Hair follicular keratinocyte (primary cell): ENCODE results near the genes CWF19L1, SCD and ARMH3.

DNA sequence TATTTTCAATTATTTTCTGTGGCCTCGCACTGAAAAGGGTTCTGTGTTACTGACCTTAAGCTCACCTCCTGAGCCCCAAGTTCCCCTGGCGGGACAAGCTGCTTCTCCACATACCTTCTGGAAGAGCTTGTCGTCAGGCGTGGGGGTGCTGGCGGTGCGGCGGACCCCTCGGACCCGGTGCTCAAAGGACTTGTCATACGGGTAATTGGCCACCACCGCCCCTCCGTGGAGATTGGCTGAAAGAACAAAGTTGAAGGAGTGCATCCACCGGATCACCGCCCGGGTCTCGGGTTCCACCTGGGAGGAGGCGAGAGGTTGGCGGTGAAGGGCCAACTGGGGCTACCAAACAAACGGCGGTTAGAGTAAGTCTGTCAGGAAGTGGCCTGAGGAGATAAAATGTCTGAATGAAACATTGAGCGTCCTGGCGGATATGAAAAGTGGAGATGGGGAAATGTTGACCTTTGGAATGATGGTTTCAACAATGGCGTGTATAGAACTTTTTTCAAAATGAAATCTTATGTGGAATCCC lies 16.5 kb downstream of the CPN1 start:
- RAMPAGE, long total RNA, result no peak

- RAMPAGE, long total RNA, result no peak
Observed at GRCh38 chr10:100267007-100268011, at the start of gene CWF19L1. CWF19L1 (minus strand) TSS chr10:100267638.

GRCh38 chr10:100346762-100347636 lies at the start of gene SCD:
SCD (plus strand) TSS chr10:100347233.
- RAMPAGE, long total RNA, result start-site peak on the plus strand at chr10:100347104-100347359, 3,748 and 5,569 reads in 2 replicates

- RAMPAGE, long total RNA, result no peak
Observed at GRCh38 chr10:100363016-100364185, 16.4 kb downstream of the SCD start.

- RAMPAGE, long total RNA, result no peak
Observed at GRCh38 chr10:100425252-100425451, 37.7 kb upstream of the WNT8B start.

DNA sequence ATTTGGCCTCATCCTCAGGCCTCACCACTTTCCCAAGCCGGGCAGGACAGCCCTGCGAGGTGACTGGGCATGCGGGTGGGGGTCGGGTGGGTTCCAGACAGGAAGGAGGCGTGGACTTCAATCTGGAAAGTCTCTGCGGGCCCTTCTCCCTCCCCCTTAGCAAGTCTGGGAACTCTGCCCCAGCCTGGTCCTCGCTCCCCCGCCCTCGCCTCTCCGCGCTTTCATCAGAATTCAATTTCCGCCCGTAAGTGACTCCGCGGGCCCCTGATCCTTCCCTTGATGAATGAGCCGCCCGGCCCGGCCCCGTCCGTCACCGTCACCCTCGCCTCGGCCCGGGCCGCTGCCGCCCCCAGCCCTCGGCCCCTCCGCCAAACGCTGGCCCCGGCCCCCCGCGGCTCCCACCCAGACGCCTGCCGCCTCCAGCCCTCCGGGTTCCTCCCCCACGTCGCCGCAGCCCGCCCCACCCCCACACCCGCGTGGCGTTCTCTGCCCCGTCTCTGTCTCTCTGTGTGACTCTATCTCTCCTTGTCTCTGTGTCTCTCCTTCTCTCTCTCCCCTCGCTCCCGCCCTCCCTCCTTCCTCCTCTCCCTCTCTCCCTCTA lies 91.4 kb upstream of the PAX2 start:
- RAMPAGE, long total RNA, result no peak

- RAMPAGE, long total RNA, result no peak
Observed at GRCh38 chr10:100971116-100971892, 2.0 kb downstream of the SEMA4G start.

GRCh38 chr10:100986103-100986780 lies 1.1 kb downstream of the MRPL43 start:
- RAMPAGE, long total RNA, result no peak

DNA sequence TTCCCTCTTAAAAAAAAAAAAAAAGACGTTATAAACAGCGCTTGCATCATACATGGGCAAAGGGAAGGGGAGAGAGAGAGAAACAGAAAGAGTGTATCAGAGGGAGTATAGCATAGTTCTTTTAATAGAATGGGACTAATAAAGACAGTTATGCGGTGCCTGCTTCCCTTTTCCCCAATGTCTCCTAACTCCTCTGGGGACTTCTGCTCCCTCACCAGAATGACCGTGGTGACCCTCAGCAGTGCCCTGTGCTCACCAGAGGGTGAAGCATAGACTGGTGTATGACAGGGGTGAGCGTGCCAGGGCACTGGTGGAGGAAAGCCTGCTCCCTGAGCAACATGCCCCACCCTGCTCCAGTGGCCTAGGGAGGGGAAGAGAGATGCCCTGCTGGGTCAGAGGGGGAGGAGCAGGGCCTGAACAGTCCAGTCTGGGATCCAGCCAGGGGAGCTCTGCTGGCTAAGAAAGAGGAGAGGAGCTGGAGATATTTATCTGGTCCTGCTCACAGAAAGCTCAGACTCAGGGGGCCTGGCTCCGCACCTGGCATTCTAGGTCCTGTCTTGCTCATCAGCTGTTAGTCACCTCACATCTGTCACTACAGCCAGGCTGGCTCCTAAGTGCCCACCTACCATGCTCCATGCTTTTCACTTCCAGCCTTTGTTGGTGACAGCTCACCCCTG lies 2.2 kb downstream of the PDZD7 start:
- RAMPAGE, long total RNA, result no peak

DNA sequence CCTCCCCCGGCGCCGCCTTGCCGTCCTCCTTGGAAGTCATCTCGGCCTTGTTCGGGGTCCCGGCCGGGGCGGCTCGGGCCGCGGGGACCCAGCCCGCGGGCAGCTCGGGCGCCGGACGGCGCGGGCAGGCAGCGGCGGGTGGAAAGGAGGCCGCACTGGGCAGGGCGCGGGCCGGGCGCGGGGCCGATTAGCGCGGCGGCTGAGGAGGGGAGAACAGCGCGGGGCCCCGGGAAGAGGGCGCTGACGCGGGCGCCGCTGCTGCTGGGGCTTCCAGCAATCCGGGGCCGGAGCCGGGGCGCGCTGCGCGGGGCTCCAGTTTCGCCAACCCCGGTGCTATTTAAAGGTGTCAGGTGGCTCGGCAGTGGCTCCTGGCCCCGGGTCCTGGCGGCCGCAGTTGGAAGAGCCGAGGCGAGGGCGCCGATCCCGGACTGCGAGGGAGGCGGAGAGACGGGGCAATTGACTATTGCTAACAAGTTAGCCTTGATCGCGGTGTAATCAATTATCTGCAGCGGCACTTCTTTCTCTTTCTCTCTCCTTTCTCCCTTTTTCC lies 412 bp downstream of the LBX1 start:
- RAMPAGE, long total RNA, result no peak

DNA sequence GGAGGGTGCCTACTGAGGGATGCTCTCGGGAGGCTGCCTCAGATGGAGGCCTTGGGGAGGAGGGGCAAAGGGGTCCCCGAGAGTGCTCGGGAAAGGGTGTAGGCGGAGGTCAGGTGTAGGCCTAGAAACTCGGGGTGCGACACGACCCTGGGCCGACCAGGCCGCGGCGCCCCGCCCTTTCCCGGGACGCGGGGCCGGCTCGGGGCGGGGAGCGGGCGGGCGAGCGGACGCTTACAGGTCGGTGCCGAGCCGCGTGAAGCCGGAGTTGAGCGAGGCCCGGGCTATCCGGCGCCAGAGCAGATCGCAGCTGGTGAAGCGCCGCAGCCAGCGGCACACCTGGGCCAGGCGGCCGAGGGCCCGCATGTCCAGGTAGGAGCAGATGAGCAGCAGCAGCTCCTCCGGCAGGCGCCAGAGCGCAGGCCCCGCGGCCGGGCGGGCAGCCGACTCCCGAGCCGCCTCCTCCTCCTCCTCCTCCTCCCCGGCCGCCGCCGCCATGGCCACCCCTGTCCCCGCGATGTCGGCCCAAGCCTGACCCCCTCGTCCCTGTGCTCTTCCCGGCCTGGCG lies 742 bp downstream of the FBXW4 start:
- RAMPAGE, long total RNA, result no peak

- RAMPAGE, long total RNA, result no peak
Observed at GRCh38 chr10:101815550-101816229, 2.6 kb downstream of the OGA start.

DNA sequence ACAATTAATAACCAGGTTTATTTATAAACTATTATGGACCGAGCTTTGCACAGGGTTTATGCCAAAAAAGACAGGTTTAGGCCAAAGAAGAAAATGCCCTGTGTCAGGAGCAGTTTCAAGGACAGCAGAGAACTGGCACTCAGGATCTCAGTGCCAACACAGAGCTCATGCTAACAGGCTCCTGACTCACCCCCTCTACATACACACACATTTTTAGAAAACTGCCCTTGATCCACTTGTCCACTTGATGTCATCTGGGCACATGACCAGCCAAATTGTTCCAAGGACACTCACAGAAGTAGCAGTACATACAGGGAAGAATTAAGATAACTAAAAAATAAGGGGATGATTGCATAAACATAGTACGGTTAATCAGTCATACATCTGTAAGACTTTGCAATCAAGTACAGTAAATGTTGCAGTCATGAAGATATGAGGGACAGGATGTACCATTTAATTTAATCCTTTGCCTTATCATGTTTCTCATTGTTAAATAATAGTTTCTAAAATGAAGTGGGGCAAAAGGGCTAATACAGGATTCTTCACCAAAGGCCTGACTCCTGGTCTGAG lies 94.4 kb downstream of the ARMH3 start:
- RAMPAGE, long total RNA, result no peak

DNA sequence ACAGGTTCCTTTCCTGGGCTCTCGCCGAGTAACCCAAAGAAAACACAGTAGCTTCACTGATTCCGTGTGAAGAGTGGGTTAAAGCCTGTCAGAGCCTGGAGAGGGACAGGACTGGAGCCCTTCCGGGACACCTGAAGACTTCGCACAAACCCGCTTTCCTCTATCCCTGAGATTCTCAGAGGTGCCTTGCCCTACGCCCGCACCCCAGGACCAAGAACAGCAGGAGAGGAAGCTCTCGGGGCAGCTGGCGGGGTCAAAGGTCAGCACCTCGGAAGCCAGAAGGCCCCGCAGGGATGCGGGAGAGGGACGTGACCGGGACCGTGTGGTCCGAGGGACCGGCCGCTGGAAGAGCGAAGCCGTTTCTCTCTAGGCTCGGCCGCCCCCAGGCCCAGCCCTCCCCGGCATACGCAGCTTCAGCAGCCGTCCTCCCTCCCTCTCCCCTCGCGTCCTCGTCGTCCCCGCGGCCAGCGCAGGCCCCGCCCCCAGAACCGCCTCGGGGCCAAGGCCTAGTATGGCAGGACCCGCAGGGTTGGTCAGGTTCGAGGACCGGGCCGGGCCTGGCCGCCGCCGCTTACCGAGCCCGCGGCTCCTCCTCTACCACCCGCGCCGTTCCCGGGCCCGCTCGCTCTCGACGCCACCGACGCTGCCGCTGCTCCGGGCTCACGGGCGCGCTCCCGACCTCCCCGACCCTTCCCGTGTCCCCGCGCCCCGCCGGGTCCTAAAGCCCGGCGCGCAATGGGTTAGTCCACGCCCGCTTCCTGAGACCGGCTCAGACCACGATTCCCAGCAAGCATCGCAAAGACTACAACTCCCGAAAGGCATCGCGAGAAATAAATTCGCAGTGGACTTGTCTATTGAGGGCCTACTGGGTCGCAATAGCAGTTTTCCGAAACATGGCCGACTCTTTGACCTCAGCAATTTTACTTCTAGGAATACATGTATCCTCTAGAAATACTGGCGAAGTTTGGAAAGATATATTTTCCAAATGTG lies at the start of gene ARMH3:
Gene ARMH3 (minus strand): TSS at position 664 of the 990 bp plus-strand sequence.
- RAMPAGE, long total RNA, result no peak

GRCh38 chr10:102121549-102121804 lies 1.3 kb upstream of the LDB1 start:
- RAMPAGE, long total RNA, result no peak

DNA sequence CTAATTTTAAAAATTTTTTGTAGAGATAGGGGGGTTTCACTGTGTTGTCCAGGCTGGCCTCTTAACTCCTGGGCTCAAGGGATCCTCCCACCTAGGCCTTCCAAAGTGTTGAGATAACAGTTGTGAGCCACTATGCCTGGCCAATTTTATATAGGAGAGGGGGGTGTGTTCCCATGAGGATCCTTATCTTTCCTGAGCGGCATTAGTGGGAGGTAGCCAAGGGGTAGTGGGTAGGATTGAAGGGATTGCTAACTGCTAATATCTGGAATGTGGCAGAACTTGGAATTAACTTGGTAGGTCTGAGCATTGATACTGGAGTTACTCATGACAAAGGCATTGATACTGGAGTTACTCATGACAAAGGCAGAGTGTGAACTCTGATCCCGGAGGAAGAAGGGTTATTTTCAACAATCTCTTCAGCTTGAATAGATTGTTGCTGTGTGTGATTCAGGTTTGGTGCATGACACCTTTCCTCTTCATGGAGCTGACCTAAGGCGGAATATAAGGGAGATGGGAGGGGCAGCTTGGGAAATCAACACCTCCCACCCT lies 831 bp upstream of the NOLC1 start:
- RAMPAGE, long total RNA, result no peak

- RAMPAGE, long total RNA, result no peak
Observed at GRCh38 chr10:102175356-102175781, 23.2 kb downstream of the NOLC1 start.

- RAMPAGE, long total RNA, result no peak
Observed at GRCh38 chr10:102240368-102241088, 784 bp downstream of the PITX3 start.

DNA sequence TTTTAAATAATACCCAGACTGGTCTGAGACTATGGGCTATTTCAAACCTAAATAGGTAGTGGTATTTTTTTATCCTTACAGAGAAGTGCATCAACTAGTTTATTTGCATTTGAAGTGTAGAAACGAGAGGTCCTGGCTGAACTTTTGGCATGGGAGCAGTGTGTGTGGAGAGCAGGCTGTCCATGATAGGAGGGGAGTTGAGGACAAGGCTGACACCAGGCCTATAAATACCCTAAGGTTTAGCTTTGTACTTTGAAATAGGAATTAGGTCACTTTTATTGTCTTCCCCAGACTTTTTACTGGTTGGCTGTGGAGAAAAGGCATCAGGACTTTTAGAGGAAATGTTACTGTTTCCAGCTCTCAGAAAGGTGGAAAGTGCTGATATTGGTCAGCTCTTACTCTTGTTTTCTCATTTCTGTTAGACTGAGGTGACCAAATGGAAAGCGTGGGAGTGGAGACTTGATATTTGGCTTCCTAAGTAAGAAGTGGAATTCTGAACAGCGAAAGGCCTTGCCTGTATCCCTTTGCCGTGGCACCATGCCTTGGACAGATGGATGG lies 45.9 kb downstream of the GBF1 start:
- RAMPAGE, long total RNA, result no peak

GRCh38 chr10:102408684-102409152 lies 9.9 kb downstream of the PSD start:
- RAMPAGE, long total RNA, result no peak